BE2C (cell line): ENCODE data around the genes DIP2B and HIGD1C.

- RRBS: no CpG with 5 or more reads among the region's 7 CpGs
Observed at GRCh38 chr12:50221020-50221869, 54.1 kb upstream of the CERS5 start.

DNA sequence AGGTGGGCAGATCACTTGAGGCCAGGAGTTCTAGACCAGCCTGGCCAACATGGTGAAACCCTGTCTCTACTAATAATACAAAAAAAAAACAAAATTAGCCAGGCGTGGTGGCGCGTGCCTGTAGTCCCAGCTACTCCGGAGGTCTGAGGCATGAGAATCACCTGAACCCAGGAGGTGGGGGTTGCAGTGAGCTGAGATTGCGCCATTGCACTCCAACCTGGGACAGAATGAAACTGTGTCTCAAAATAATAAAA lies 8.3 kb downstream of the LIMA1 start:
- RRBS: no CpG with 5 or more reads among the region's 5 CpGs

GRCh38 chr12:50304168-50304629 lies 20.9 kb upstream of the LIMA1 start:
- RRBS: no CpG with 5 or more reads among the region's 5 CpGs

DNA sequence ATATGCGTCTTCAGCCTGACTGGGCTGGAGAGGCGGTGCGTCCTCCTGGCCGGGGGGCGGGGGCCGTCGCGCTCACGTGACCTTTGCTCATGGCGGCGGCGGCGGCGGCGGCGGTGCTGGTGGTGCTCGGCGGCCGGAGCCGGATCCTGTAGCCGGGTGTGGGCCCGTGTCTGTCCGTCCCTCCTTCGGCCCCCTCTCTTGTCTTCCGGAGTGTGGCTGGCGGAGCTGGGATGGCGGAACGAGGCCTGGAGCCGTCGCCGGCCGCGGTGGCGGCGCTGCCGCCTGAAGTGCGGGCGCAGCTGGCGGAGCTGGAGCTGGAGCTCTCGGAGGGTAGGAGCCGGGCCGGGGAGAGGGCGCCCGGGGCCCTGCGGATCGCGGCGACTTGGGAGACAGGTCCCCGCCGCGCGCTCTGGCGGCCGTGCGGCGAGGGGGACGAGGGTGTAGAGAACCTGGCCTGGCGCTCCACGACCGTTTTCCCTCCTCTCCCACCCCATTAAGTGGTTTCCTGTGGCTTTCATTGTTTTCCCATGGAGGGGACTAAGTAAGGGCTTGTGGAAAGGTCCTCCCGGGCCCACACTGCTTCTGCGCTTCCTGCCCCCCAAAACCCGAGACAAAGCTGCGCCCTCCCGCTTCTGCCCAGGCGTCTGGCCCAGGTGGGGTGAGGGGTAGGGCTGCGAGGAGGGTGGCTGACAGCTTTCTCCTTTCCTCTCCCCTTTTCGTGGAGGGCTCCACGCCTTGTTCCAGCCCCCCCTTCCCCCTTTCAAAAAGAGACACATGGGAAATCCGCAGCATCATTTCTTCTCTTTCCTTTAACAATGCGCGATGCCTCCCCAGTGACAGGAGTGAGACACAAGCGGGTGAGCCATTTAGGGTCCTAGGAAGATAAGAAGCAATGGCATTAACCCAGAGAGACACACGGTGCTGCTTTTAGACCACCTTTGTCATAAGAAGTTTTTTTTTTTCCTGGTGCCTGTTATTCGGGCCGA lies at the start of gene DIP2B:
DIP2B (plus strand) TSS at position 75 of the 986 bp plus-strand sequence.
- RRBS: under 1% methylated on average over 32 of the region's 76 CpGs

DNA sequence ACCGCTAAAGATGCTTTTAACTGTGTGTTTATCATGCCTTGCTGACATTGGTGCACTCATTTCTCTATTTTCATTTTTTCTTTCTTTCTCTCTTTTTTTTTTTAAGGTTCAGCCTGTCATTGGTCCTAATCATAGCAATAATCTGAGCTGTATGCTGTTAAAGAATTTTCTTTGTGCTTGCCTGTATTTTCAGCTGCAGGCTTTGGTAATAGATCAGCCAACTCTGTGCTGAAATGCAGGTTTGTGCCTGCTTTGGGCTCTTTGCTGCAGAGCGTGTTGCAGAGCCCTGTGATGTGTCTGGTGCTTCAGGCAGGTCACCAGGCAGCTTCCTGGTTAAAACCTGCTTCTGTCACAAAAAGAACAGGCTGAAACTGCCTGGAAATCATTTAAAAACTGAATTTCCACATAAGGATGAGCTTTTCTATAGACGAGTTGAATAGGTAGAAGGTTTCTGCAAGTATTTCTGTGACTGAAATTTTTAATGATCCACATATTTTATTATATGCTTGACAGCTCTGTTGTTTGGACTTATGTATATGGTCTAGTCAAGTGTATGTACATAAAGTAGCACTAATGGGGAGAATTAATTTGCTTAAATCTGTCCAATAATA lies 3.1 kb downstream of the DIP2B start:
- RRBS: no CpG with 5 or more reads among the region's 3 CpGs

DNA sequence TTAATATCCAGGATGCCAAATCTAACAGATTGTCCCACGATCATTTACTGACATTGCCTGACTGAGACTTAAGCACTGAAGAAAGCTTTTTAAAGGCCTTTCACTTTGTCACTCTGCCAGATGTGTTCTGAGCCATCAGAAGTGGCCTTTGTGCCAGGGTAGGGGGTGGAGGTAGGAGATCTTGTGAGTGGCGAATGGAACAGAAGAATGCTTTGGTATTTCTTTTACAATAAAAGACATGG lies 117.1 kb downstream of the DIP2B start:
- RRBS: no CpG with 5 or more reads among the region's 2 CpGs

- RRBS: no CpG with 5 or more reads among the region's 2 CpGs
Observed at GRCh38 chr12:50933623-50934099, 8.8 kb downstream of the METTL7A start.

GRCh38 chr12:50952351-50952678 lies at the start of gene HIGD1C:
Gene HIGD1C, plus strand, starts transcription at chr12:50952544.
- RRBS: no CpG with 5 or more reads among the region's 12 CpGs

GRCh38 chr12:51028025-51029306 lies 2.3 kb upstream of the SLC11A2 start:
- RRBS: no CpG with 5 or more reads among the region's 16 CpGs

GRCh38 chr12:51166757-51167499 lies 6.0 kb downstream of the TFCP2 start:
- RRBS: no CpG with 5 or more reads among the region's 6 CpGs

DNA sequence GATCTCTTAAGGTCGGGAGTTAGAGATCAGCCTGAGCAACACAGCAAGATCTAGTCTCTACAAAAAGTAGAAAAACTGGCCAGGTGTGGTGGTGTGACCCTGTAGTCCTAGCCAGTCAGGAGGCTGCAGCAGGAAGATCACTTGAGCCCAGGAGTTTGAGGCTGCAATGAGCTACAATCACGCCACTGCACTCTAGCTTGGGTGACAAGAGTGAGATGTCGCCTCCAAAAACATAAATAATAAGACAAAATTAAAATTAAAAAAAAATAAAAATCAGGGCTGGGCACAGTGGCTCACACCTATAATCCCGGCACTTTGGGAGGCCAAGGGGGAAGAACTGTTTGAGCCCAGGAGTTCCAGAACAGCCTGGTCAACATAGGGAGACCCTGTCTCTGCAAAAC lies 5.1 kb downstream of the TFCP2 start:
- RRBS: no CpG with 5 or more reads among the region's 4 CpGs

DNA sequence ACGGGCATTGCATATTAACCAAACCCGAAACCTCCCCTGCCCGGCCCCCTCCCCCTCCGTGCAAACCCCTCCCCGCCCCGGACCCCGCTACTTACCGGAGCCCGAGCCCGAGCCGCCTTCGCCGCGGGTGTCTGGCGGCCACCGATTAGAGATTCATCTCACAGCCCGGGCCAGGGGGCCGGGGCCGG lies 421 bp downstream of the POU6F1 start:
- RRBS: 1% methylated on average over 10 of the region's 19 CpGs

DNA sequence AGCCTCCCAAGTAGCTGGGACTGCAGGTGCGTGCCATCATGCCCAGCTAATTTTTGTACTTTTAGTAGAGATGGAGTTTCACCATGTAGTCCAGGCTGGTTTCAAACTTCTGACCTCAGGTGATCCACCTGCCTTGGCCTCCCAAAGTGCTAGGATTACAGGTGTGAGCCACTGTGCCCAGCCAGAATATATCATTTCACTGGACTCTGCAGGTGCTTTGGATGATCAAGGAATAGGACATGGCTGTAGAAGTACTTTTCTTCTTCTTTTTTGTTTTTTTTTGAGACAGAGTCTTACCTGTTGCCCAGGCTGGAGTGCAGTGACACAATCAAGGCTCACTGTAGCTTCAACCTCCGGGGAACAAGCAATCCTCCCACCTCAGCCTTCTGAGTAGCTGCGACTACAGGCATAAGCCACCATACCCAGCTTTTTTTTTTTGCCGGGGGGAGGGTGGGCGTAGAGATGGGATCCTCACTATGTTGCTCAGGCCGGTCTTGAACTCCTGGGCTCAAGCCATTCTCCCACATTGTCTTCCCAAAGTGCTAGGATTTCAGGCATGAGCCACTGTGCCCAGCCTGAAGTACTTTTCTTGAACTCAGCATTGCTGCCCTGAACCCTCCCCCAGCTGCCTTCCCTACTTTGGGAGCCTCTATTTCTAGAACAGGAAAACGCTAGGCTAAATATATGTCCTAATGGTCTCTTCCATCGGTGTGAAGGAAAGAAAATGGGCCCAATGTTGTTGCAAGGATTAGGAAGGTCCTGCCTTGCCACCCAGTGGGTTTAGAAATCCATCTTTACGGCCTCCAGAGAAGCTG lies 7.2 kb upstream of the CELA1 start:
- RRBS: 96% methylated on average over 1 of the region's 9 CpGs

DNA sequence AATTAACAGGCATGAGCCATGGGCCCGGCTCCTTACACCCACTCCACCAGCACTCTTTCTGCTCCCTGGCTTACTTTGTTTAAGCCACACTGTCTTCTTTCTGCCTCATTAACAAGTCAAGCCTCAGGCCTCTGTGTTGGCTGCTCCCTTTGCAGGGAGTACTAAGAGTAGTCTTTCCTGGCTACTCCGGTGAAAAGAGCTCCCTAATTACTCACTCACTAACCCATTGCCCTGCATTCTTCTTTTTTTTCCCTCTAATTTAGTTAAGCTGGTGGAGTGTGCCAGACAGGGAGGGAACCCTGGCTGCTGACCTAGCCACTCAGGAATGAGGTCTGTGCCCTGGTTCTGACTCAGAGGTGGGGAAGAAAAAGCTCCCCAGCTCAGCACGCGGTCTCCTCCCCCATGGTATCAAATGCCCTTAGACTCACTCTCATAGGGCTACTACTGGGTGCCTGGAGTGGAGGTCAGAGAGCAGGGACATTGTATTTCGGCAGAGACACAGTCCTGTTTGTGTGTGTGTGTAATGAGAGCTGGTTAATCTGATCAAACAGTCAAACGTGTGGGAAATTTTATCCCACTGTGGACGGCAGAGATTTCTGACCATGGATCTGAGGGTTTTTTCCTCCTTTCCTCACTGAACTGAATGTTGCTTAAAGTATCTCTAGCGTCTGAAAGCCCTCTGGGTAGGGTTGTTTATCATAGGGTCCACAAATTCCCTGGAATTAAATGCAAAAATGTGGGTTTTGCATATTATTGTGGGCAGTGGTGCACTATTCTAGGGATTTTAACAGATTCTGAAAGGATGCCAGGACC lies 19.6 kb downstream of the GALNT6 start:
- RRBS: no CpG with 5 or more reads among the region's 8 CpGs

DNA sequence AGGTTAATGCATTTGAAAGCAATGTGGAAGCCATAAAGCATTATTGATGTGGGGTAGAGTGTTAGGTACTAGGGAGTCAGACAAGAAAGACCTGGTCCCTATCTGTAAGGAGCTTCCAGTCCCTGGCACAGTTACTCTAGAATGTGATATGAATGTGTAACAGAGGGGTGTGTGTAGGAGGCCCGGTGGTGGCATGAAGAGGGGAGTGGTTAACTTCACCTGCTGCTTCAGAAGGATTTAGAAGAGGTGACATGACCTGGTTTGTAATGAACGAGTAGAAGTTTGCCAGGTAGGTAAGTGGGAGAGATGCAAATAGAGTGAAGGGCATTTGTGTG lies 15.1 kb upstream of the GALNT6 start:
- RRBS: no CpG with 5 or more reads among the region's 2 CpGs

- RRBS: no CpG with 5 or more reads among the region's 2 CpGs
Observed at GRCh38 chr12:51751635-51752219, 63.0 kb downstream of the TMDD1 start.

DNA sequence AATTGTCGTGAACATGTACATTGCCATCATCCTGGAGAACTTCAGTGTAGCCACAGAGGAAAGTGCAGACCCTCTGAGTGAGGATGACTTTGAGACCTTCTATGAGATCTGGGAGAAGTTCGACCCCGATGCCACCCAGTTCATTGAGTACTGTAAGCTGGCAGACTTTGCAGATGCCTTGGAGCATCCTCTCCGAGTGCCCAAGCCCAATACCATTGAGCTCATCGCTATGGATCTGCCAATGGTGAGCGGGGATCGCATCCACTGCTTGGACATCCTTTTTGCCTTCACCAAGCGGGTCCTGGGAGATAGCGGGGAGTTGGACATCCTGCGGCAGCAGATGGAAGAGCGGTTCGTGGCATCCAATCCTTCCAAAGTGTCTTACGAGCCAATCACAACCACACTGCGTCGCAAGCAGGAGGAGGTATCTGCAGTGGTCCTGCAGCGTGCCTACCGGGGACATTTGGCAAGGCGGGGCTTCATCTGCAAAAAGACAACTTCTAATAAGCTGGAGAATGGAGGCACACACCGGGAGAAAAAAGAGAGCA lies 7.9 kb downstream of the TMDD1 start:
- RRBS: 81% methylated on average over 3 of the region's 19 CpGs

- RRBS: 2% methylated on average over 34 of the region's 38 CpGs
Observed at GRCh38 chr12:51848259-51848573, 302 bp downstream of the FIGNL2 start.

DNA sequence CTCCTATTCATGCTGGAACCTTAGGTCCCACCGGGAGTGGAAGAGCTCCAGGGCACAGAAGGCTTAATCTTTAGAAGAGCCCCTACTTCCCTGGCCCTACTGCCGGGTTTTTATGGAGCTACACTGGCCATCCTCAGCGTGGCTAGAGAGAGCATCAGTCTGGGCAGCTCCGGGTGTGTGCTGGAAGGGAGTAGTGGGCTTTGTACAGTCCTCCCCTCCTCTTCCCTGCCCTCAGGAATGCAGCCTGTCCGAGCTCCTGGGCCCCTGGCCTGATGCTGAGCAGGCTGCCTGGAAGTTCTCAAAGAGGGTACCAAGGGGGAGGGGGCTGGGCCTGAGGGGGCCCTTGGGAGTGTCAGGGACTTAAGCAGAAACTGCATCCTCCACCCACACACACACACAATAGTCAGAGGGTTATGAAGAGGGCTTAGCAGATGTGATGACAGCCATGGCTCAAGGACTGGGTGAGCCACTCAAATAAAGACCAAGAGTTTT lies 16.3 kb upstream of the FIGNL2 start:
- RRBS: 46% methylated on average over 4 of the region's 5 CpGs

GRCh38 chr12:51923395-51923850 lies 16.1 kb downstream of the ACVRL1 start:
- RRBS: 81% methylated on average over 9 of the region's 24 CpGs